Smooth muscle cell (in vitro differentiated cells): ENCODE data around the genes DMD, FAM47B and CXorf38.

GRCh38 chrX:33211317-33211880 lies at the start of gene DMD:
Gene DMD, minus strand, starts transcription at chrX:33211549.
- RAMPAGE, long total RNA = start-site peak on the minus strand at chrX:33211462-33211576, 24 and 17 reads in 2 replicates

DNA sequence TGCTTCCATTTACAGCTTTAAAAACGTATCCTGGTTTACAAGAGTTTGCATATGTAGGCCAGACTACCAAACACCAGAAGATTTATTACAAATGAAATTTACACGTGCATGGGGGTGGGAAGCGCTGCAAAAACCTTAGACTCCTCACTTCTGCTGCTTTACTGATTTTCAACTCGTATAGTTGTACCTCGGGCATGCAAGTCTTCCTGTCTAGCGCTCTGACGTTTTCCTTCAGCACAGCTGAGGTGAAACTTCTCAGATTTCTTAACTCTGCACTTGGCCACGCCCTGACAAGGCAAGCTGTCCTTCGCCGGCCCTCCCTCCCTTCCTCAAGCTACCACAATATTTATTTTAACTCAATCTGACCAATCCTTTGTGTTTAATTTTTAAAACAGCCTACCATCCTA lies 406.3 kb downstream of the FAM47A start:
- RAMPAGE, long total RNA = no peak

DNA sequence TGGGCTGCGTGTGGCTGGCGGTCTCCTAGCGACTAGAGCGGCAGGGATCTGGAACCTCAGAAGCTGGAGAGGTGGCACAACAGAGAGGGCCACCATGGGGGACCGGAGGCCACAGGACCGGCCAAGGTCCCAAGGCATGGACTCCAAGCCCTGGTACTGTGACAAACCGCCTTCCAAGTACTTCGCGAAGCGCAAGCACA lies at the start of gene FAM47B:
TSS of gene FAM47B (plus strand) at position 59 of the 200 bp plus-strand sequence.
- RAMPAGE, long total RNA = no peak

DNA sequence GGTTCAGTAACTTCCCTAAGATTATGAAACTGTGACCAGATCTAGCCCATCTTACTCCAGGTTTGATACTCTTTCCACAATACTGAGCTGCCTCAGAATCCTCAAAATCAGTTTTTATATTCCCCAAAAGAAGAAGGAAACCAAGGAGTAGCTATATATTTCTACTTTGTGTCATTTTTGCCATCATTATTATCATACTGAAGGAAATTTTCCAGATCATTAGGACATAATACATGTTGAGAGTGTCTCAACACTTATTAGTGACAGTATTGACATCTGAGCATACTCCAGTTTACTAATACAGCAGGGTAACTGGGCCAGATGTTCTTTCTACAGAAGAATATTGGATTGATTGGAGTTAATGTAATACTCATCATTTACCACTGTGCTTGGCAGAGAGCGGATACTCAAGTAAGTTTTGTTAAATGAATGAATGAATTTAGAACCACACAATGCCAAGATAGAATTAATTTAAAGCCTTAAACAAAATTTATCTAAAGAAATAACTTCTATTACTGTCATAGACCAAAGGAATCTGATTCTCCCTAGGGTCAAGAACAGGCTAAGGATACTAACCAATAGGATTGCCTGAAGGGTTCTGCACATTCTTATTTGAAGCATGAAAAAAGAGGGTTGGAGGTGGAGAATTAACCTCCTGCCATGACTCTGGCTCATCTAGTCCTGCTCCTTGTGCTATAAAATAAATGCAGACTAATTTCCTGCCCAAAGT lies 31.5 kb downstream of the CYBB start:
- RAMPAGE, long total RNA = no peak

- RAMPAGE, long total RNA = no peak
Observed at GRCh38 chrX:38233819-38234406, 13.2 kb upstream of the SRPX start.

- RAMPAGE, long total RNA = no peak
Observed at GRCh38 chrX:38282258-38282941, 44.9 kb downstream of the RPGR start.

GRCh38 chrX:39065044-39065719 lies 263.9 kb downstream of the MID1IP1 start:
- RAMPAGE, long total RNA = no peak

DNA sequence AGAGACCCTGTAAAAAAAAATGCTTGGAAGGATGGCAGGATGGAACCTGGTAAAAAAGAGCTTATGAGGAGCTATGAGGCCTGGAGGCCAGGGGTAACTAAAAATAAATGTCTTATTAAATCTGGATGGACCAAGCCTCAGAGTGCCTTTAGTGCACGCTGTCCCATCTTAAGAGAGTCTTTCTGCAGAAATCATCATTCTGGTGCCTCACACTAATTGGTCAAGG lies 525.8 kb downstream of the BCOR start:
- RAMPAGE, long total RNA = no peak

DNA sequence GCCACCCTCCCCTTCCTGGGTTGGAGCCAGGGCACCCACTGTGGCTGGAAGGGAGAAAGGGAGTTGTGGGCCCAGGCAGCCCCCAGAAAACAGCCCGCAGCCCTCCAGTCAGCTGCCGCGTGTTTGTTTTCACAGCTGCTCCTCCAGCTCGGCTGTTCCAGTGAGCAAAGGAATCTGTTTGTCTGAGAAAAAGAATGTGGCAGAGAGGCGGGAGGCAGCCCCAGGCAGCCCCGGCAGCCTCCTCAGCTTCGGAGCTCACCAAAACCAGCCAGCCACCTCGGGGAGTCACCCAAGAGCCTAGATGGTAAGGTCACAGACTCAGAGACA lies 338.2 kb downstream of the BCOR start:
- RAMPAGE, long total RNA = no peak

- RAMPAGE, long total RNA = no peak
Observed at GRCh38 chrX:39771789-39773030, 325.5 kb downstream of the BCOR start.

GRCh38 chrX:40009530-40009842 lies 88.3 kb downstream of the BCOR start:
- RAMPAGE, long total RNA = no peak

DNA sequence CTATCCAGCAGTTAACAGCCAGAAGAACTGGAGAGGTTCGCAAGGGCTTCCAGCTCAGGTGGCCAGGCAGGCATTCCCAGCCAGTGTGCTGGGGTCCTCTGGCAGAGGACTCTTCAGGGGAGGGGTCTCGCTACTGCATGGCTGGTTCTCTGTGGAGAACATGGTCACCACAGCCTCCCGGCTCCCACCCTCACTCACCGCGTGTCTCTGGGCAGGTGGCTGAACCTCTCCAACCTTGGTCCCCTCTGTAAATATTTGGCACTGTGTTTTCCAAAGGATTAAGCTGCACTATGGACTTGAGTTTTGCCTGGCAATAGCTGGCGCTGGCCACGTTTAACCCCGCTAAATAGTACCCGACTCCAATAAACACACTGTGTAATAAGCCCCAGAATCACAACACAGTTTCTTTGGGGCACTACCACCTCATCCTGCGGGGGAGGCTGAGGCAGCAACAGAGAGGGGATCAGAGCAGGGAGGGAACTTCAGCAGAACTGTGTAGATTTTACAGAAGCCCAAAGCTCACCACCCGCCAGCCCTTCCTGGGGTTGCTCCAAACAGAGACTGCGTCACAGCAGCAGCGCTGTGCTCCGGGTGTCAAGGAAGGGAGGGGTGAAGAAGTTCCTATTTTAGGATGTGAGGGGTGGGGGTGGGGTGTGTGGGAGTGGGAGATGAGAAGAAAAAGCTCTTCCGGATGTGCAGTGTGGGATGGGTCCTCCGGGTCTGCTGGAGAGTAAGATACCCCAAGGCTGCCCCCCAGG lies 15.1 kb downstream of the BCOR start:
- RAMPAGE, long total RNA = no peak

- RAMPAGE, long total RNA = no peak
Observed at GRCh38 chrX:40095344-40095588, 2.5 kb downstream of the BCOR start.

DNA sequence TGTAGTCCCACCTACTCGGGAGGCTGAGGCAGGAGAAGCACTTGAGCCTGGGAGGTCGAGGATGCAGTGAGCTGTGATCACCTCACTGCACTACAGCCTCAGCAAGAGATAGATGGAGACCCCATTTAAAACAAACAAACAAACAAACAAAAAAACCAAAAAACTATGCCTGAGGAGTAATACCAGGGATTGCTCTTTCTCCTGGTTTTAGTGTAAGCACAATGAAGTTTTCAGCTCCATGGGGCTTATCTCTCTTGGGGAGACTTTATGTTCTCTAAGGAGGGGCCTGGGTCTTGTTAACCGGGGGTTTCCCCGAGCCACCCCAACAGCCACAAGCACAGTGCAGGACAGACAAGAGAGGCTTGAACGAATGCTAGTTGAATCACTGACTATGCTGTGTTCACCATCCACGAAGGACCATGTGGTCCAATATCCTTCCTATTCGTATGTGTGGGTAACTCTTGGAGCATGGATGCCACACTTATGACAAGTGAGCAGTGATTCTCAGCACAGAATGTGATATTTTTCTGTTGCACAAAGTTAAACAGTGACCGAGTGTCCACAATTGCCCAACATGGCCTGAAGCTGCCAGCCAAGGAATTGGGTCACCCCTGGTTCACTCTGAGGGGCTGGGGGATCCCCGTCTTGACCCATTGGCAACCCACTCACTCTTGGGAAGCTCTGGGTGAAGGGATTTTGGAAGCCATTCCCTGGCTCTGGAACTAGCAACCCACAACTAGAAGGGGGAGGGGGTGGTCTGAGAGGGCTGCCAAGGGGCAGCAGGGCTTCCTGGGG lies 42.8 kb upstream of the BCOR start:
- RAMPAGE, long total RNA = no peak

DNA sequence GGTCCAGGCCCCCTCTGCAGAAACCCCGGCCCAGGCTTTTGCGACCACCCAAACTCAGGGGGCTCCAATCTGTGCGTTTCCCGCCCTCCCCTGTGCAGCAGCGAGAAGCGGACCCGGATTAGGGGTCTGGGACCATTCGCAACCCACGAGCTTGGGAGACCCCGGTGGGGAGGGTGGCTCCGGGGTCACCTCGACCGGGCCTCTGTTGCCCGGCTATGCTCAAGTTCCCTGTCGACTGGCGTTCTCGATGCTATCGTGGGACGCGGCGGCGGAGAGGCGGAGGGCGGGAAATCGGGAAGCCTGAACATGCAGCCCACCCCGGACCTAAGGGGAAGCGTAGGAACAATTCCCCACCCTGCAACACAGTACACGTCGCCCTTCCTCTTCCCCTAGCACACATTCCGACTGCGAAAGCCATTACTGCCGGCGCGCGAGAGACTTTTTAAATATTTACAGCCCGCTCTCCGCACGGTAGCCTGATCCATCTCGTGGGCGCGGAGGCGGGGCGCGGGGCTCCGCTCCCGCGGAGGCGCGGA lies 48.0 kb upstream of the BCOR start:
- RAMPAGE, long total RNA = no peak

DNA sequence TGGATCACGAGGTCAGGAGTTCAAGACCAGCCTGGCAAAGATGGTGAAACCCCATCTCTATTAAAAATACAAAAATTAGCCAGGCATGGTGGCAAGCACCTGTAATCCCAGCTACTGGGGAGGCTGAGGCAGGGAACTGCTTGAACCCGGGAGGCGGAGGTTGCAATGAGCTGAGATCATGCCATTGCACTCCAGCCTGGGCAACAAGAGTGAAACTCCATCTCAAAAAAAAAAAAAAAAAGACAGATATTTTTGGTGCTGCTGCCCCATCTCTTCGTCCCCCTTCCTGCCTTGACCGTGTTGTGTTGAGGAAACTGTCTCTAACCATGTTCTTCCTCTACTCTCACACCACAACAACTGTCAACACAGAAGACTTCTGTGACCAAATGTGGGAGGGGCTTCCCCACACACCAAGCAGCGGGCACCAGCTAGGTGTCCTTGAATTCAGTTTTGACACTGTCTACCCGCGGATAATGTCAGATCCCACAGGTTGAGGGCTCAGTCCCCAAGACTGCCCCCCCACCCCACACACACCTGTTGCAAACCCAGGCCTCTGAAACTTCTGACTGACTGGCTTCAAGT lies 104.6 kb upstream of the BCOR start:
- RAMPAGE, long total RNA = no peak

- RAMPAGE, long total RNA = no peak
Observed at GRCh38 chrX:40423172-40423780, 157.5 kb upstream of the ATP6AP2 start.

- RAMPAGE, long total RNA = no peak
Observed at GRCh38 chrX:40484753-40485053, 96.1 kb upstream of the ATP6AP2 start.

DNA sequence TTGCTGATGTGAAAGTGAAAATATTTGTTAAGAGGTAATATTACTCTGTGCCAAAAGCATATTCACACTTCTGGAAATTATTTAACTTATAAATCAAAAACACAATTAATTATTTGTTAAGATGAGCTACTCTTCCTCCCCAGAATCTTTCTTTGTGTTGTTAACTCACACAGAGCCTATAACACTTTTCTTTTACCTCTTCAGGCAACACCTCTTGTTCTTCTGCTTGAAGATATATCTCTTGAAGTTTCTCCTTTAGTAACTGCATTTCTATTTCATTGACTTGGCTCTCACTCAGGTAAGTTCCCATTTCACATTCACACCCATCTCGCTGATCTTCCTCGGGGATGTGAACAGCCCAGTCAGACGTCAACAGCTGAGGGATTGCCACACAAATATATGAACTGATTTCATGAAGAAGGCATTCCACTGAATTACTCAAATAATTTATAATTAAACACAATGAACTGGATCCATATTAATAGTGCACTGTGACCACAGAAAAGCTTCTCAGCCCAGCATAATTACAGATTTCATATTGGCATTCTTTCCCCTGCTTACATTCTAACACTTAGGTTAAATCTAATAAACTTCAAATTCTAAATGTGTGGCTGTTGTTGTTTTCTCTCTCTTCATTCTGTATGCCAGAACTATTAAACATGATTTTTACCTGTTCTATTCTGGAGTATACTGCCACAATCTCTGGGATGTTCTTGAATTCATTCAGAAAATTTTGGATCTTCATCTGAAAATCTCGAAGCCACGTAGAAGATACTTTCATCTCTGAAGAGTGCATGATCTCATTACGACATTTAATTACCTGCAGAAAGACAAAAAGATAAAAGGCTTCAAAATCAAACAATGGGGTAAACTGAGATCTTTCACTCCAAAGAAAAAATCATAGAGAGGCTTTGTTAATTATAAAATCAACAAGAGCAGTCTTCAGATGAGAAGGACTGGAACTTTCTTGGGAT lies 10.7 kb downstream of the CXorf38 start:
- RAMPAGE, long total RNA = no peak

- RAMPAGE, long total RNA = no peak
Observed at GRCh38 chrX:40646842-40647624, at the start of gene CXorf38. Gene CXorf38, minus strand, starts transcription at chrX:40647561.